Measurements from ENCODE around the gene APOOL.

DNA sequence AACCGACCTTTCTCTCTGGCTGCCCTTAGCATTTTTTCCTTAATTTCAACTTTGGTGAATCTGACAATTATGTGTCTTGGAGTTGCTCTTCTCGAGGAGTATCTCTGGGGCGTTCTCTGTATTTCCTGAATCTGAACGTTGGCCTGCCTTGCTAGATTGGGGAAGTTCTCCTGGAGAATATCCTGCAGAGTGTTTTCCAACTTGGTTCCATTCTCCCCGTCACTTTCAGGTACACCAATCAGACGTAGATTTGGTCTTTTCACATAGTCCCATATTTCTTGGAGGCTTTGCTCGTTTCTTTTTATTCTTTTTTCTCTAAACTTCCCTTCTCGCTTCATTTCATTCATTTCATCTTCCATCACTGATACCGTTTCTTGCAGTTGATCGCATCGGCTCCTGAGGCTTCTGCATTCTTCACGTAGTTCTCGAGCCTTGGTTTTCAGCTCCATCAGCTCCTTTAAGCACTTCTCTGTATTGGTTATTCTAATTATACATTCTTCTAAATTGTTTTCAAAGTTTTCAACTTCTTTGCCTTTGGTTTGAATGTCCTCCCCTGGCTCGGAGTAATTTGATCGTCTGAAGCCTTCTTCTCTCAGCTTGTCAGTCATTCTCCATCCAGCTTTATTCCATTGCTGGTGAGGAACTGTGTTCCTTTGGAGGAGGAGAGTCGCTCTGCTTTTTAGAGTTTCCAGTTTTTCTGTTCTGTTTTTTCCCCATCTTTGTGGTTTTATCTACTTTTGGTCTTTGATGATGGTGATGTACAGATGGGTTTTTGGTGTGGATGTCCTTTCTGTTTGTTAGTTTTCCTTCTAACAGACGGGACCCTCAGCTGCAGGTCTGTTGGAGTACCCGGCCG is 47.6 kb downstream of the NEXMIF start:
- RRBS = no CpG with 5 or more reads among the region's 19 CpGs

- RRBS = no CpG with 5 or more reads among the region's 8 CpGs
Observed at GRCh38 chrX:75273289-75273793, 544 bp upstream of the UPRT start.

GRCh38 chrX:75787643-75787923 is 2.5 kb upstream of the MAGEE2 start:
- RRBS = no CpG with 5 or more reads among the region's 1 CpG

DNA sequence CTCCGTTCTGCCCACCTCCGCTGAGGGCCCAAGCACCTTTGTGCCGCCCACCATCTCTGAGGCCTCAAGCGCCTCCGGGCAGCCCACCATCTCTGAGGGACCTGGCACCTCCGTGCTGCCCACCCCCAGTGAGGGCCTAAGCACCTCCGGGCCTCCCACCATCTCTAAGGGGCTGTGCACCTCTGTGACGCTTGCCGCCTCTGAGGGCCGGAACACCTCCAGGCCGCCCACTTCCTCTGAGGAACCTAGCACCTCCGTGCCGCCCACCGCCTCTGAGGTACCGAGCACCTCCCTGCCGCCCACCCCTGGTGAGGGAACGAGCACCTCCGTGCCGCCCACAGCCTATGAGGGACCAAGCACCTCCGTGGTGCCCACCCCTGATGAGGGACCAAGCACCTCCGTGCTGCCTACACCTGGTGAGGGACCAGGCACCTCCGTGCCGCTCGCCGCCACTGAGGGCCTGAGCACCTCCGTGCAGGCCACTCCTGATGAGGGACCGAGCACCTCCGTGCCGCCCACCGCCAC is 680 bp downstream of the MAGEE1 start:
- RRBS = 3% methylated on average over 5 of the region's 30 CpGs

- RRBS = no CpG with 5 or more reads among the region's 6 CpGs
Observed at GRCh38 chrX:77651996-77652513, 134.0 kb downstream of the ATRX start.

DNA sequence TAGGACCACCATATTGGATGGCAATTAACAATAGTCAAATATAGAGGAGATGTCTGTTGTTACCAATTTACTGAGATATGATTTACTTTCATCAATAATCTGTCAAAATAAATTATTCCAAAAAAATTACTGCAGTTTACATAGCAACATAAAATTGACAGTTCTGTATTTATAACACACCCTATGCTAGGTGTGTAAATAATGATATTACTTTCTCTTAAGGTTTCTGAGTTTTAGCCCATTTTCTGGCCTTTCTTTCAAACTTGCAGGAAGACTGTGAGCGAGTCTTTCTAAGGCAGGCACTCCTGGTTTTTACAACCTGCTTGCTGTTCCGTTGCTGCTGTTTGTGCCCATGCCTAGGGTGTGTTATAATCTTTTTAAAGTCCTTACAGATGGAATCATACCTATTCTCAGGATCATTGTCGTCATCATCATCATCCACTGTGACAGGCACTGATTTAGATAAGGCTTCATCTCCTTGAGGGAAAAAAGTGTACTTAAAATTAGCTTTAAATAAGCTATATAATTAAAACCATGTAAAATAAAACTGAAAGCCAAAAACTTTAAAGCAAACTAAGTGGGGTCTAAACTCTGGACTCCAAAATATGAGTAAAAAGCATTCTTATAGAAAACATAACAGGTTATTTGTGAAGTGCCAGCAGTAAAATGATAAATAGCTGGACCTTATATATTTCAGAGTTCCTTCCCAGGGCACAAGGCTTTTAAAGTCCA is 110.0 kb downstream of the ATRX start:
- RRBS = no CpG with 5 or more reads among the region's 3 CpGs

DNA sequence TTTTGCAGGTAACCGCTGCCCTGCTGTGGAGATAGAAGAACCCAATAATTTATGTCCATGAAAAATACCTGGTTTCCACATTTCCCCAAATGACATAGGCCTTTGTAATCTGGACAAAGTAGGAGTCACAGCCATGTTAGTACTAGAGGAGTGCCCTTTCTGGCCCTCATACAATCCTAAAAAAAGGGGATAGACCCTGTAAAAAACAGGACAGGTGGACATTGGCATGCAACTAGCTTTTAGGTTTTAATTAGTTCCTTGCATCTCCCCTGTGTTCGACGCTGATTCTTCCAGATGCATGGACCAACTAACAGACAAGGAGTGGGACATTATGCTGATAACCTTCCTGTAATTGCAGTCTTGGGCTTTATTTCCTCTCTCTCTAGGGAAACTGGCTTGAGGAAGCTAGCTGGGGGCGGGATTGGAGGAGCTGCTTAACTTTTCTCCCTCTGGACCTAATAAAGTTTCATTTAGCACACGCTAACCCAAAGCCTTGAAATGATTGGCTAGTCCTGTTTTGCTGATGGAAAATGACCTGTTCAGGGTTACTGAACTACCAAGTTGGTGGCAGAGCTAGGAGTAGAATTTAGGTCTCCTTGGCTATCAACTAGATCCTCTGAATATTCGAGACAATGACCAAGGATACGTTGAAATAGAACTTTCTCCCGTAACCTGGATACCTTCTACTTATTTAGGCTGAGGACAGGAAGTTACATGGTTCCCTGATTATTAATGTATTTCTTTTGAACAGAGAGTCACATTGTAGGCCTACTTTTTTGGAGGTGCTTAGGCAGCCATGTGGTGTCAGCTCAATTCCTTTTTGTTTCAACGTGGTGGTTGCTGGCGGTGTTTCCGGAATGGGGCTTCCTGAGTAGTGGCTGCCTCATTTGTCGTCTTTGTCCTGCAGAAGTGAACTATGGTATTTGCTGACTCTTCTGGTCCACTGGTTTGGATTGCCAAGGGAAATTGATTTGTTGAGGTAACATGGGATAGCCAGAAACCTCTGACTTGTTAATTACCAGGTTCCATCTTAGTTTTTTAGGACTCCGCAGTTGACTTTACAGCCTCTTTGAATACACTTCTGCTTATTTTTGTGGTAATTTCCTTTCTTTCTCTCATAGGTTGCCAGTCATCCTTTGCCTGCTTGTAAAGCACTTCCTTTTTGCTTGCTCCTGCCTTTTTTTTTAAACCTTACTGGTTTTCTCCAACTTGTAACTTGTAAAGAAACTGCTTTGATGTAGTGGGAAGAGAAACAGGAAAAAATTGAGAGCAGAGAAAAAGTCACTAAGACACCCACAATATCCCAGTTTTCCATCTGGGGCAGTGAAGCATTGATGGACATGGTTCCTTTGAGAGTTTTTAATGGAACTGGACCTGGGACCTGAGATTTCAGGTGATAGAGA is 2.1 kb downstream of the PGK1 start:
- RRBS = no CpG with 5 or more reads among the region's 13 CpGs

GRCh38 chrX:78109507-78110142 is 5.6 kb downstream of the PGK1 start:
- RRBS = no CpG with 5 or more reads among the region's 3 CpGs

GRCh38 chrX:78125485-78126763 is 13.5 kb downstream of the TAF9B start:
- RRBS = no CpG with 5 or more reads among the region's 4 CpGs

- RRBS = no CpG with 5 or more reads among the region's 3 CpGs
Observed at GRCh38 chrX:79161391-79162171, 17.1 kb downstream of the GPR174 start.

GRCh38 chrX:80807811-80808505 is 1.7 kb downstream of the BRWD3 start:
- RRBS = no CpG with 5 or more reads among the region's 26 CpGs

DNA sequence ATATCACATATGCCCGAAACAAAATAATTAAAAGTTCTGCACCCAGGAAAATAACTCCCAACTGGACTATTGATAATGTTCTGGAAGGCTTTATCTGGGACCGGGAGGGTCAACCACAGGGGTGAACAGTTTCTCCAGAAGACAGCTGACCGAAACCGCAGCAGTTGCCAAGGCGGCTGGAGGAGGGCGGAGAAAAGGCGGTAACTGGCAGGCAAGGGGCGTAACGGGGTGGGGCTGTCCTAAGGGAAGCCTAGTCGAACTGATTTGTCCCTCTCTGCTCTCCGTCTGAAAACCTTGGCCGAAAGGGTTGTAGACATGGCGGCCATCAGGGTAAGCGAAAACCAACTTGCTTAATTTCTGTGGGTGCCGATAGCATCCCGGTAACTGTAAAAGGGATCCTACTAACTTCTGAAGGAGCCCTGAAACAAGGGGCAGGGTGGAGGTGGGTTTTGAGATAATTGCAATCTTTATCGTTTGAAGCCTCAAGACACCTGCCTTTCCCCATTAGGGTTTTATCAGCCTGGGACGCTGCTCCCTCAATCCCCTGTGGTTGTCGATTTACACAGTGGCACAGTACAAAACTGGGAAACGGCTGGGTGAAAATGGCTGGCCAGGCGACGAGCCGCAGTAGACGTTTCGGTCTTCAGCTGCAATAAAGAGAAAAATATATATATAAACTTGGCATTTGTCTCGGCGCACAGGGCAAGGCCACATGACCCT is at the start of gene APOOL:
APOOL (plus strand) TSS at position 280 of the 720 bp plus-strand sequence.
- RRBS = no CpG with 5 or more reads among the region's 27 CpGs

DNA sequence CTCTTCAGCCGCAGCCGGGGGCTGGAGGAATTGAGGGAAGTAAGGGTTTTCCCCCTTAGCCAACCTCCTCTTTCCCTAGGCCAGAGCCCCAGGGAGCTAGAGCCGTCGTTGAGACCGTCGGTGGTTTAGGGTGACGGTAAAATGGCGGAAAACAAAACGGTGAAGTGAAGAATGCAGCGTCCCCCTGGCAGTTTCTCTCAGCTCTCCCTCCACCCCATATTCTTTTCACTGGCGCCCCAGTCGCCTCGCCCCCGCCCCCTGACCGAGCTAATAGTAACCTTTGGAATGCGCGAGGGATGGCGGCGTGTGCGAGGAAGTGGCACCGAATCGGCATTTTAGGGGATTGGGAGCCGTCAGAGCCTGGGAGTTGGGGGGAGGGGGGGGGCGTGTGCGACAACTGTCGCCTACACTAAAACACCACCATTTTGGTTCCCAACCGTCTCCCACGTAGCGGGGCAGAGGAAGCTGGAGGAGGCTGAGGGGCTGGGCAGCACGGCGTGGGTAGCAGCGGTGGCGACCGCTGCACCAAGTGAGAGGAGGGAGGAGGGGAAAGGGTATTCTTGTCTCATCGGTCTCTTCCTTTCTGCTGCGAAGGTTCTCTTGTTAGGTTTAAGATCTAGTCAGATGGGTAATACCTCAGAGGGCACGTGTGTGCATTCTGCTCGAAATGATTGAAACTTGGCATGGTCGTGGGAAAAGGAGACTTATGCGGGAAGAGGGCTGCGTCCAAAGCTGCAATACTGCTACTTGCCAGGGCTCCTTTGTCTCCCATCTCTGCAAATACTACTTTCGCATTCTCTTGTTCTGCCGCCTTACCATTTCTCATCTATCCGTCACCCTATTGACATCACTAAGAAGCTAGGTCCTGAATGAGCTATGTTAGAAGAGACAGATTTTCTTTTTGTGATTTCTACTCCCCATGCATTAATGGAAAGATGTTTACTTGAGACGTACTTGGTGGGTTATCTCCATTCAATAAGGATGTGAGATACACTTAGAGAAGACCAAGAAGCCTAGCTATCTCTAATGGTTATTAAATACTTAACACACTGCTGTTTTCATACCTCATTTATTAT is 906 bp downstream of the ZNF711 start:
- RRBS = no CpG with 5 or more reads among the region's 45 CpGs

GRCh38 chrX:85375255-85376092 is 4.0 kb downstream of the POF1B start:
- RRBS = no CpG with 5 or more reads among the region's 6 CpGs

- RRBS = no CpG with 5 or more reads among the region's 6 CpGs
Observed at GRCh38 chrX:86001982-86002584, 45.3 kb downstream of the CHM start.

GRCh38 chrX:86777697-86778045 is 629.4 kb downstream of the DACH2 start:
- RRBS = no CpG with 5 or more reads among the region's 1 CpG

DNA sequence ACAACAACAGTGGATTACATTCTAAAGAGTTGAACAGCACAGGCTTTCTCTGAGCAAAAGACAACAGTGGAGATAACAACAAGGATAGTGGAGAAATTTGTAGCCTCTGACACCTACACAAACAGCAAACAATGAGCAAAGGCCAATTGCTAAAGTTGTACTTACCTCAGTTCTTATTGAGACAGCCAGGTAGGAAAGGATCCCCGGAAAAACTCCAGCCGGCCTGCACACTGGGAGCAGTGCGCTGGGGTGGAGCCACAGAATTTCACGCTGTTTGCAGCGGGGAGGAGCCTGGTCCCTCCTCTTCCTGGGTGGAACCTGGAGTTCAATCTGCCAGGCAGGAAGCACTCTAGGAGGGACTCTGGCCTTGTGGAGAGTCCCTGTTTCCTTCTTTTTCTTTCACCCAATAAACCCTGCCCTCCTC is 382.6 kb upstream of the TGIF2LX start:
- RRBS = no CpG with 5 or more reads among the region's 5 CpGs

DNA sequence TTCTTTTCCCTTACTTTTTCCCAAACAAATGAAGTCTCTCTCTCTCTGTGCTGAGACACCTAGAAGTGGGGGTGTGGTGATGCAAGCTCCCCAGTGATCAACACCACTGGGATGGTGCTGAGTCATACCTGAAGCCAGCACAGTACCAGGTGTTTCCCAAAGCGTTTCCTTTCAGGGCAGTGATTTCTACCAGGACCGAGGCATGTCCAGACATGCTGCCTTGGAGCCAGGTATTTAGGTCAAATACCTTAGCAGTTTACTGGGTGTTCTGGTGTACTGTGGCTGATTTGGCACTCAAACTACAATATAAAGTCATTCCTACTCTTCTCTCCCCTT is 726.5 kb downstream of the FAM133A start:
- RRBS = no CpG with 5 or more reads among the region's 2 CpGs

DNA sequence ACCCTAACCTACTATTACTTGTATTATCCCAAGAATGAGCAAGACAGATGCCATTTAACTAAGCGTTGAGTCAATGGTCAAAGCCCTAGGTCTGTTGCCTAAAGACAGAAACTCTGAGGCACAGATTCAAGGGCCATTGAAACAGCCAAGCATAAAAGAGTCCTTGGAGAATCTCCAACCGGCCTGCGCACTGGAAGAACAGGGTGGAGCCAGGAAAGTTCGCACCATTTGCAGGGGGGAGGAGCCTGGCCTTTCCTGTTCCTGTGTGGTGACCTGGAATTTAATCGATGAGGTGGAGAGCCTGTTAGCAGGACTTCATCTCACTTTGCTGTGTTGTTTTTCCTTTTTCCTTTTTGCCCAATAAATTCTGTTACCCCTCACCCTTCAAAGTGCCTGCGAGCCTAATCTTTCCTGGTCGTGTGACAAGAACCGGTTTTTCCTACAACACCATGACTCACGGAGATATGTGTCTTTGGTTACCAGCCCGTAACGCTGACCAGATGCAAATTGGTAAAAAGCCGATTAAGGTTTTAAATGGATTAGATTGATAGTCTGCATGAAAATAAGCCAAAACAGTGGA is 146.3 kb upstream of the DIAPH2 start:
- RRBS = no CpG with 5 or more reads among the region's 12 CpGs

DNA sequence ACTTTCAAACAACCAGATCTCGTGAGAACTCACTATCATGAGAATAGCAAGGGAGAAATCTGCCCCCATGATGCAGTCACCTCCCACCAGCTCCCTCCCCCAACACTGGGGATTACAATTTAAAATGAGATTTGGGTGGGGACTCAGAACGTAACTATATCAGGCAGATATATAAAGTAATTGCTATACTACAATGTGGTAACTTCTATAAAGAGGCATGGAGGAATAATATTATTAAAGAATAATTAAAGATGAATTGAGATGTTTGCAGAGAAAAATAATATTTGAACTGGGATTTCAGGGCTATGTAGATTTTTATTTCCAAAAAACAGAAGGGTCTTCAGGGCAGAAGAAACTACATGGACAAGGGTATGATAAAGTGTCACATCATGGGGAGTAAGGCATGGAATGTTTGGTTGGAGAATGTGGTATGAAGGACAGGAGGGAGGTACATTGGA is 109.9 kb downstream of the RPA4 start:
- RRBS = no CpG with 5 or more reads among the region's 2 CpGs